ENCODE results near the genes FOXP4, MDFI, TRERF1 and PRPH2.

- RRBS, result 3% methylated on average over 25 of the region's 90 CpGs
Observed at GRCh38 chr6:41546030-41546771, at the start of gene FOXP4. FOXP4 (plus strand) TSS chr6:41546381.

- RRBS, result no CpG with 5 or more reads among the region's 6 CpGs
Observed at GRCh38 chr6:41585372-41585796, 39.2 kb downstream of the FOXP4 start.

DNA sequence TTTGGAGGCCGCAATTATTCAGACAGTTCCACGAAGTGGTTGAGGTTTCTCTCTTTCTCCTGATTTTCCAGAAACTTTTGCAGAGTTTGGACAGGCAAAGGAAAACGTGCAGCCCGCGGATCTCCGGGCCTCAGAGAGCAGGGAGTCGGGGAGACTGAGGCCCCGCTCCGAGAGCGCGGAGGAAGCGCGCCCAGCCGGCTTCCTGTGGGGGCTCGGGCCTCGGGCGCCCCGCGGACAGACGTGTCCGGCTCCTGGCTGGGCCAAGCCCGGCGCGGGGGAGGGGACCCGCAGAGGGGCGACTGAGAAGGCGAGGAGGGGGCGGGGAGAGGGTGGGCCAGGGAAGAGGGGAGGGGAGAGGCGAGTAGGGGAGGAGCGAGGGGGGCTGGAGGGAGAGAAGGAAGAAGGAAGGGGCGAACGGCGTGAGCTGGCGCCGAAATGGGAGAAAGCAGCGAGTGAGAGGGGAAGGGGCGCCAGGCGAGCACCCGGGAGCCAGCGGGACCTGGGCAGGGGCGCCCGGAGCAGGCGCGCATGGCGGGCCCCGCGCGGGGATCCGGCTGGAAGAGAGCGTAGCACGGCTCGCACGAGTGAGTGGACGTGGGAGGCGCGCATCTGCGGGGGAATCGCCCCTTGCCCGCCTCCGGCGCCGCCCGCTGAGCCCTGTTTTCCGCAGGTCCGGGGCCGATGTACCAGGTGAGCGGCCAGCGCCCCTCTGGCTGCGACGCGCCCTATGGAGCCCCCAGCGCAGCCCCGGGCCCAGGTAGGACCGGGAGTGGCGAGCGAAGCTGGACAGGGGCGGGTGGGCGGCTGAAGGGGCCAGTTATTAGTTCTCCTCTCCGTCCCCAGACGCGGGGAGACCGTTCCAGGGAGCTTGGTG lies at the start of gene MDFI:
TSS of gene MDFI (plus strand) at position 400 of the 874 bp plus-strand sequence.
- RRBS, result 30% methylated on average over 46 of the region's 82 CpGs

DNA sequence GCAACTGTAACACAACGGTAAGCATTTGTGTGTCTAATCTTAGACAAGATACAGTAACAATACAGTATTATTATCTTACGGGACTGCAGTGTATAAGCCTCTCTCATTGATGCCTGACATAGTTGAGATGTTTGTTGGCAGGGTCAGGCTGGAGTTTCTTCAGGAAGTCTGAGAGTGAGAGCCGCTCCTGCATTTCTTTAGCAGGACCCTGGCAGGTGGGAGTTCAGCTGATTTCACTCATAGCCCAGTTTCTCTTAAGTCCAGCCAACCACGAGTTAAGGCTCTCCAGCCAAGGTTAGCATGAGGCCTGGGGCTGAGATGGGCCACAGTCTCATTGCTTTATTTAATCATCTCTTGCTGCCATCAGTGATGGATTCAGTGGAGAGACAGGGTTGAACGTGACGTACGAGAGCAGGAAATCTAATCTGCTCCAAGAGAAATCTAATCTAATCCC lies 11.2 kb upstream of the PGC start:
- RRBS, result no CpG with 5 or more reads among the region's 7 CpGs

DNA sequence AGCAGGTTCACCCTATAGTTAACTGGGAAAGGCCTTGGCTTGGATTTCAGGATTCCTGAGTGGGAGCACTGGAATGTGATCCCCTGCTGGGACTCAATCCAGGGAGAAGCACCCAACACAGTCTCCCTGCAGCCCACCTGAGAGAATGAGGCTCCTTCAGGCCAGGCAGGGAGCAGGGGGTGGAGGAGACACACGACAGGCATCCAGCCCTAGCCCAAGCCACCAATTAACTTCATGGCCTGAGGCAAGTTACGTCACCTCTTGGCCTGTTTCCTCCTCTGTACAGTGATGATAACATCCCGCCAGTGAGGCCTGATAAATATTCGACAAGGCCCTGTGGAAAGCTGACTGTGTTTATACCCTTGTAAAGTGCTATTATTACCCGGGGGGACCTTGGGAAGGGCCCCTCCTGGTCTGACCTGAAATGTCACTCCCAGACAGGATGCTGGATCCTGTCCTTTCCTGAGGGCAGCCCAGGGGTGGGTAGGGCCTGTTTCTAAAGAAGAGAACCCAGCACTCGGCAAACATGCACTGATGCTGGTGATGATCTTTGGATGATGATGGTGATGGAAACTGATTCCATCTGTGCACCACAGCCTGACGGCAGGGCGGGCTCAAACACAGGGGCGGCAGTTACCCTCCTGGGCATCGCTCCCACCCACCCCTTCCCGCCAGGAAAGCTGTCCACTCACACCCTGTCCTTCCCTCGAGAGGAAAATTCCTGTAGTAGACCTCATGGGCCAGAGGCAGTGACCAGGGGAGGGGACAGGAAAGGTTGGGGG lies 12.4 kb downstream of the FRS3 start:
- RRBS, result no CpG with 5 or more reads among the region's 12 CpGs

DNA sequence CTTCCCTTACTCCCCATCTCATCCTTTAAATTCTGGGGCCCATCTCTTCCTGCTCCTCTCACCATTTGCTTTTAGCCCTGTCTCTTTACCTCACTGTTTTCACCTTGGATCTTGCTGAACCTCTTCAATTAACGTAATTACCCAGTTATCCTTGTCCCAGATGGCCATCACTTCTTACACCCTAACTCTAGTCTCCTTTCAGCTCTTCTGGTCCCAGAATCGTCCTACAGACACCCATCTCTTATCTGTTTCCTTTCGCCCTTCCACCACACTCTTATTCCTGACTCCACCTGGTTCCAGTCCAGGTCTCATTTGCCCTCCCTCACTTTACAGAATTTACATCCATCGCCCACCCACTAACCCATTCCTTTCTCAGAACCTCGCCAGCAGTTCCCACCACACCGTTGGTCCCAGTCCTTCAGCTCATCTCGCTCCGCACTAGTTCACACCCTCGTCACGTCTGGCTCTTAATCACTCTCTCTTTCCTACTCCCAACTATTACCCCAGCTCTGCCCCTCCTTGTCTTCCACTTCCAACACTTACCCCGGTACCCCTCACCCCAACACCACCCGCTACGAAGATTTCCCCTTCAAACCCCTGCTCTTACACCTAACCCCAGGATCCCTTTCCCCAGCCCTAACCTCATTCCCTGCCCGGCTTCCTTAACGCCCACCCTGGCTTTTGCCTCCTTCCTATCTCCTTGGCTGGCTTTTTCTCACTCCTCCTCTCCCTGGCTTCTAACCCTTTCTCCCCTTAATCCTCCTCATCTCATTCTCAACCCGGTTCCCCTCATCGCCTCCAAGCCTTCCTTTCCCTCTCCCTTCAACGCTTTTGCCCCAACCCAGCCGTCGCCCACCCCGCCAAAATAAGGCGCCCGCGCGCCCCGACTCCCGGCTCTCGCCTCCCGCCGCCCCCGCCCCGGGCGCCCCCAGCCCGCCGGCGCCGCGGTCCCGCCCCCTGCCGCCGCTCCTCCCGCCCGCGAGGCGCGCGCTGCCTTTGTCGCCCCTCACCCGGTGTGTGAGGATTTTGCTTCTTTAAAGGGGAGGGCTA lies 730 bp downstream of the USP49 start:
- RRBS, result 6% methylated on average over 23 of the region's 49 CpGs

- RRBS, result no CpG with 5 or more reads among the region's 8 CpGs
Observed at GRCh38 chr6:41939432-41939999, 2.1 kb downstream of the CCND3 start.

DNA sequence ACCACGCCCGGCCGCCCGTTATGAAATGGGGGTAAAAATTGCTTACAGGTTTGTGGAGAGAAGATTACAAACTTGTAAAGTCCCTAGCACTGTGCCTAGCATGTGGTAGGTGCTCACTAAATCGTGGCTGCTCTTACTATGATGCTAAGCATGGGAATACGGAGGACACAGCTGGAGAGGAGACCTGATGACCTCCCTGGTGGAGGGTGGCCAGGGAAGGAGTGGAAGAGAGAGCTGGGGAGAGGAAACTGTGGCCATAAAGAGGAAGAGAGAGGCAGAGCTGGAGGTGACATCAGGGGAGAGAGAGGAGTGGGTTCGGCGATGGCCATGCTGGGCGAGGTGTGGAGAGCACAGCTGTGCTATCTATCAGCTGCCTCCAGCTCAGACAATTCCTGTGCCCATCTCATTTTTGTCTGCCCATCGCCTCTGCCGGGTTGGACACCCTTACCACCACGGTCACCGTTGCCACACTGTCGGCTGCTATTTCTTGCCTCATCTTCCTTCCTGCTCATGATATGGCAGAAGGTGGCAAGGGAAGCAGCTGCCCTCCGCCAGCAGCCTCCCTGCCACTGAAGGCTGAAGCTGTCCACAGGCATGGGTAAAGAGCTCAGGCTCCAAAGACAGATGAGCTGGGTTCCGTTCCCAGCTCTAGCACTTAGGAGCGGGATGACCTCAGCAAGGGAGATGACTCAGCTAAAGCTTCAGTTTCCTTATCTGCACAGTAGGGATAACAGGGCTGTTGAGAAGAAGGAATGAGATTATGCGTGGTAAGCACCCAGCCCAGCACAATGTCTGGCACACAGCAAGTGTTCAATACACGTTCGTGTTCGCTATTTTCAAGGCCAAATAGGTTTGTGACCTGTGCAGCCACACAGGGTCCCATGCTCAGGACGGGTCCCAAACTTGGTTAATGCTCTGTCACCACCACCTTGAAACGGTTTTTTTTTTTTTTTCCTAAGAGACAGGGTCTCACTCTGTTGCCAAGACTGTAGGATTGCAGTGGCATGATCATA lies 22.0 kb upstream of the TAF8 start:
- RRBS, result no CpG with 5 or more reads among the region's 23 CpGs

GRCh38 chr6:42046552-42047279 lies 3.6 kb upstream of the TAF8 start:
- RRBS, result no CpG with 5 or more reads among the region's 11 CpGs

- RRBS, result no CpG with 5 or more reads among the region's 5 CpGs
Observed at GRCh38 chr6:42113743-42114471, 28.5 kb downstream of the C6orf132 start.

DNA sequence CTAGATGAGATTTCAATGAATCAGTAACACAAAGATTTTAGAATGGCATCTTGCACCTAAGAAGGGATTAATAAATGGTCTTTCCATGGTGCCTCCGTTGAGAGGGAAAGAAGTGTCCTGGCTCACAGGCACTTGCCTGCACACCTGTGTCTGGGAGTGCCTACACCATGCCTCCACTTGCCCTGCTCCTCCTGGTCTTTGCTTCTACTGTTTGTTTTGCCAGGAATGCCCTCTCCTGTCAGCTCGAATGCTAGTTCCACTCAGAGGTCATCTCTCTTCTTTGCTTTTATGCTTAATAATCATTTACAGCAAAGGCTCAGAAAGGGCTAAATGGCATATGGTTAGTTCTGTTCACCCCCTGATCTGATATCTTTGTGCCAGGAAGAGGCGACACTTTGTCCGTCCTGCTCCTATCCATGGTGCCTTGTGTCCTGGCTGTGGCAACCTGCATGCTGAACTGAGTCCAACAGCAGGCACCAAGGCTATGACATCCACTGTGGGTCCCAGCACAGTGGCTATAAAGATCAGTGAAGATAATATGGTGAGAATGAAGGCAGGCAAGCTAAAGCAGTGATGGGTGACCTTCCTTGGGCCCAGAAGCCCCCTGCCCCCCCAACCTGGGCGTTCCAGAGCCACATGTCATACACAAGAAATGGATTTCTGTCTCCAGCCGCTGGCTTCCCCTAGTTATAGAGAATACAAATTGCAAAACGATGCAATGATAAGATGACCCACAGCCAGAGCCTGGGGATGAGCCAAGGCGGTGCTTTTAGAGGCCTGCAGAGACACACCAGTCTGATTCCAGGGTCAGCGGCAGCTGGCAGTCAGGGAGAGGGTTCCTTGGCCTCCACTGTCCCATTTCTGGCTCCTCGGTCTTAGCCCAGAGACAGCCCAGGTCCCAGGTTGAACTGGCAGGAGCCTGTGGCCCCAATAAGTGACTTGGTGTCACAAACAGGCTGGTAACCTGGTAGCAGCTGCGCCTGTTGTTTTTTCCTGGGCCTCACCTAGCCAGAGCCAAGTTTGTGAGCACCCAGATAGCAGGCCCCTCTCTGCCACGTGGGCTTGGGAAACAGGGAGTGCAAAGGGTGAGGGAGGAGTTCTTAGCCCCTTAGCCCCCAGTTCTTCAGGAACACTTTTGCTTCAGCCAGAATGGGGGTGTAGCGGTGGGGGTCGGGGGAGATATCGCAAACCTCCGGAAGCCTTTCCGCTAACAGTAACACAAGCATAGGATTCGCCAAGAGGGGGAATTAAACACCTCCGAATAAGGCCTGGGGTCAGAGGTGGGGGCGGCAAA lies 1.2 kb downstream of the C6orf132 start:
- RRBS, result no CpG with 5 or more reads among the region's 20 CpGs

- RRBS, result no CpG with 5 or more reads among the region's 3 CpGs
Observed at GRCh38 chr6:42199924-42200558, 5.3 kb upstream of the GUCA1B start.

DNA sequence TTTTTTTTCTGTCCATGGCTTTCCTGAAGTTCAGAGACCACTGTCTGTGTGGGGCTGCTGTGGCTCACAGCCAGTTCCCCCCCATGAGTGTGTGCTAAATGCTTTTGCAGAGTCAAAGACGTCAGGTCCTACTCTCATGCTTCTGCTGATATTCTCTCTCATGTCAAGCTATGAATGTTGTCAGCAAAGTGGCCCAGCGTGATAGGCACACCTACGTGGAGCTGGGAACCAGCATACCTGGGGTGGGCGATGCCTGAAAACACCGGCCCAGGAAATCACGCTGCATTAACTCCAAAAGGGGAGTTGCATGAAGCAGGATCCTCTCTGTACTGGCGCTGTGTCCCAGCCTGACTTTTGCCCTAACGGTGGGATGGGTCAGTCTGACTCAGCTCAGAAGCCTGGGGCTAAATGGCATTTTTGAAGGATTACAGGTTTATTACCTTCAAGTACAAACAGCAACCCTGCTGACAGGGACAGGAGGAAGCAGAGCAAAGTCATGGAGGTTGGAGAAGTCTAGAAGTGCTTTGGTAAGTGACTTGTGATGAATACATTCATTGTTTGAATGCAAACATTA lies 9.0 kb upstream of the MRPS10 start:
- RRBS, result no CpG with 5 or more reads among the region's 8 CpGs

- RRBS, result no CpG with 5 or more reads among the region's 5 CpGs
Observed at GRCh38 chr6:42450914-42451127, 905 bp downstream of the TRERF1 start.

DNA sequence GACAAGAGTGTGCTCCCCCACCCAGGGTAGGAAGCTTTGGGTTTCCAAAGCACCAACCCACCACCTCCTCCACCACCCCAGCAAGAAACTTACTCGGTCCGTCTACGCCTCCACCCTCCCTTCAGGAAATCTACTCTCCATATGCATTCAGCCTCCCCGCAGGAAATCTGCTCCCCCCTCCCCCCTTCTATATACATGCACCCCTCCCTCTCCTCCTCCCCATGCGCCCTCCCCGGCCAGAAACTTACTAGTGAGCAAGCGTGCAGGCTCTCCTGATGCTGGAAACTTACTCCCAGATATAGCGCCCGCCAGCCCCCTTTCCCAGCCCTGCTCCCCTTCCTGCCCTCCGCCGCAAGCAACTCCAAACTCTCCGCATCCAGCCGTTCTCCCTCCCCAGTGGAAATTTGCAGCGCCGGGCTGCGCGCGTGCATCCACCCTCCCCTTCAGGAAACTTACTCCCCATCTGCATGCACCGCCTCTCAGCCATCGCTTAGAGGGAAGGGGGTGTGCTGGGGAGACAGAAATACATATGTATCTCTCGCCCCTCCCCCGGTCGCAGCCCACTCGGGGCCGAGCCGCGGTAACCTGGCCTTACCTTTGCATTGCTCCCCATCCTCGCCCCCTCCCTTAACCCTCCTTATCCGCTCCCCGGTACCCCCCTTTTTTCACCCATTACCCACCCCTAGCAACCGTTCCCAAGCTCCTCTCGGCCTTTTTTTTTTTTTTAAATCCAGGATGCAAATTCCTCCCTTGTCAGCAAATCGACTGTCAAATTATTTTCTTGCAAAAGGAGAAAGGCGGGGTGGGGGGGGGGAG lies at the start of gene TRERF1:
TSS of gene TRERF1 (minus strand) at position 501 of the 816 bp plus-strand sequence.
- RRBS, result 2% methylated on average over 10 of the region's 34 CpGs

DNA sequence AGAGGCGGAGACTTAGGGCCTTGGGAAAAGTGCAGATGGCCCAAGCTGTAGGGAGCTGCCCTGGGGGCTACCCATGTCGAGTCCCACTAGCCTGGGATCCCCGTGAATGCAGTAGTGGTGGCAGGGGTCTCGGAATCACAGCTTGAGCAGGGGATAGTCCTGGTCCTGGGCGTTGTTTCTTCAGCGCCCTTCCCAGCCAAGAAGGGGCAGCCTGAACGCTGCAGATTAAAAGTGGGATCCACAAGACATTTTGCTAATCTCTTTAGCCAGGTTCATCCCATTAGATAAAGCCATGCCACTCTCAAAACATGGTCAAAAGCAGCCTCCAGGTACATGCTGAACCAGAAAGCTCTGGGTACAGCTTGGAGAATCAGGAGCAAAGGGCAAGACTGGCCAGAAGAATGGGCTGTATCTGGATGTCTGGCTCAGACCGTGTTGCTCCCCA lies at the start of gene PRPH2:
TSS of gene PRPH2 (minus strand) at position 198 of the 445 bp plus-strand sequence.
- RRBS, result no CpG with 5 or more reads among the region's 8 CpGs

GRCh38 chr6:42885932-42886483 lies 4.6 kb downstream of the C6orf226 start:
- RRBS, result no CpG with 5 or more reads among the region's 8 CpGs

- RRBS, result no CpG with 5 or more reads among the region's 10 CpGs
Observed at GRCh38 chr6:43062527-43063118, 3.2 kb downstream of the KLC4 start.

DNA sequence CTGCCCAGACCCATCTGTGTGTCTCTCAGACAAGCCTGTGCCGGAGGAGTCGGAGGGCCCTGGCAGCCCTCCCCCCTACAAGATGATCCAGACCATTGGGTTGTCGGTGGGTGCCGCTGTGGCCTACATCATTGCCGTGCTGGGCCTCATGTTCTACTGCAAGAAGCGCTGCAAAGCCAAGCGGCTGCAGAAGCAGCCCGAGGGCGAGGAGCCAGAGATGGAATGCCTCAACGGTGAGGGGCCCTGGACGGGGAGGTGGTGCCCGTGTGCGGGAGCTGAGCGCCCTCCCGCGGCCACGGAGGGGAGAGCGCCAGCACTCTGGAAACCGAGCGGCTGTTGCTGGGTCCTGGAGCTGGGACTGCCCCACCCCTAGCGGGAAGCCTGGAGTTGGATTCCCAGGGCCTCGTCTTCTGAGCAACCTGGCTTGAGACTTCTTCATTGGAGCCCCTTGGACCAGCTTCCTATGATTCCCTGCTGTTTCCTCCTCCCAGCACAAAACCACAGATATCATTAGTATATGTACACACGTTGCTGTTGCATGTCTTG lies 27.6 kb upstream of the SRF start:
- RRBS, result 91% methylated on average over 1 of the region's 23 CpGs

DNA sequence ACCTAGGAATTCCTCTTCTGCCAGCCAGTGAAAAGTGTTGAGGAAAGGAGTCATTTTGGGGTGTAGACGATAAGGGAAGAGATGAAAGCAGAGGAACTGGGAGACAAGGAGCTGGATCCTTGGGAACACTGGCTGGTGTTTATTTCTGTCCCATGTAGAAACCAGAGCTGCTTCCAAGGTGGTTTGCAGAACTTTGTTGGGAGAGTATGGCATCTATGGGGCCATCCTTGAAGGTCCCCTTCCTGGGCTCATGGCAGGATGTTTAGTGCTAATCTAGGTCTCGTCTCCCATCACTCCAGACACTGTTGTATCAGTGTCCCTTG lies 1.8 kb downstream of the SRF start:
- RRBS, result no CpG with 5 or more reads among the region's 2 CpGs

Data from OVCAR3 (cell line).